ENCODE measurements around a stretch of chr21.

GRCh38 chr21:34818198-34819068 lies 149.6 kb downstream of the CLIC6 start:
- PRO-cap, result no peak
- RAMPAGE, long total RNA, 4 experiments, result no peak in any of the 4 experiments

- PRO-cap, result no peak
- RAMPAGE, long total RNA, 4 experiments, result no peak in any of the 4 experiments
Measured at GRCh38 chr21:34833441-34834204, 164.8 kb downstream of the CLIC6 start.

DNA sequence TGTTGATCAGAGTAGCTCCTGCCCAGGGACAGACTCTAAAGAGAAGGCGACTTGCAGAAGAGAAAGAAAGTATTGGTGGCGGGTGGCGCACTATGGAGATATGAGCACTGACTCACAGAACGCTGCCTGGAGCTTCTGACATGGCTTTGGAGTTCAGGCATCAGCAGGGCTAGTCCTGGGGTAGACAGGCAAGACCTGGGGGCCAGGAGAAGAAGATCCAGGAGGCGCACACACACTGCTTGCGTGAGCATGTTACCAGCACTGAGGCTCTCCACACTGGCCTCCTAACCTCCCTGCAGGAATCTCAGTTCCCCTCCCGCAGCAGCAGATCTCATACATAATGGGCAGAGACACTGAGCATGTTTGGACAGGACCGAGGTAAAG lies 175.3 kb downstream of the CLIC6 start:
- PRO-cap, result no peak
- RAMPAGE, long total RNA, 4 experiments, result no peak in any of the 4 experiments

- PRO-cap, result no peak
- RAMPAGE, long total RNA, 4 experiments, result no peak in any of the 4 experiments
Measured at GRCh38 chr21:34845429-34846132, 176.8 kb downstream of the CLIC6 start.

- PRO-cap, result no peak
- RAMPAGE, long total RNA, 4 experiments, result no peak in any of the 4 experiments
Measured at GRCh38 chr21:34880229-34880875, 168.8 kb downstream of the RUNX1 start.

DNA sequence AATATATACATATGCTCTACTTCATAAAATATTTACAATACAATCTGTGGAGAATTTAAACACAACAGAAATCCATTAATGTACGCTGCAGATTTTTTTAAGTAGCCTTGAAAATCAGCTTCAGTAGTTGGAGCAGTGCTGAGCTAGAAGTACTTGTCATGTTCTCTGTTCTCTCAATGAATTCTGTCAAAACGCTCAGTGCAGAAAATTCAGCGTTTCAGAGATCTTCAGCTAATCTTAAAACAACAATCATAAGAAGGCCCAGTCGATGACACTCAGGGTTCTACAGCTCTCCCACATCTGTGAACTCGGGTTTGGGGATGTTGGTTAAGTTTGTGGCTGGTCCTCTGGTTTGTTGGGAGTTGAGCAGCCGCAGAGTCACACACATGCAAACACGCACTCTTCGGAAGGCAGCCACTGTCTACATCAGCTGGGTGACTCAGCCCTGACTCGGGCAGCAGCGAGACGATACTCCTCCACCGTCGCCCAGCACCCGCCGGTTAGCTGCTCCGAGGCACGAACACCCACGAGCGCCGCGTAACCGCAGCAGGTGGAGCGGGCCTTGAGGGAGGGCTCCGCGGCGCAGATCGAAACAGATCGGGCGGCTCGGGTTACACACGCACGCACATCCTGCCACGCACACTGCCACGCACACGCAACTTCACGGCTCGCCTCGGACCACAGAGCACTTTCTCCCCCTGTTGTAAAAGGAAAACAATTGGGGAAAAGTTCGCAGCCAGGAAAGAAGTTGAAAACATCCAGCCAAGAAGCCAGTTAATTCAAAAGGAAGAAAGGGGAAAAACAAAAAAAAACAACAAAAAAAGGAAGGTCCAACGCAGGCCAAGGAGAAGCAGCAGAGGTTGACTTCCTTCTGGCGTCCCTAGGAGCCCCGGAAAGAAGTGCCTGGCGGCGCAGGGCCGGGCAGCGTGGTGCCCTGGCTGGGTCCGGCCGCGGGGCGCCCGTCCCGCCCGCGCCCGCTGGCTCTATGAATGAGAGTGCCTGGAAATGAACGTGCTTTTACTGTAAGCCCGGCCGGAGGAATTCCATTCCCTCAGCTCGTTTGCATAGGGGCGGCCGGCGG lies 161.1 kb downstream of the RUNX1 start:
- PRO-cap, result bidirectional peak, plus-strand start outside the sequence, minus-strand start at position 991 of the sequence
- RAMPAGE, long total RNA, 4 experiments, result start-site peak on the minus strand in 2 of 4 experiments, centred at positions 475 to 520 of the sequence, 19 to 22 reads per replicate

DNA sequence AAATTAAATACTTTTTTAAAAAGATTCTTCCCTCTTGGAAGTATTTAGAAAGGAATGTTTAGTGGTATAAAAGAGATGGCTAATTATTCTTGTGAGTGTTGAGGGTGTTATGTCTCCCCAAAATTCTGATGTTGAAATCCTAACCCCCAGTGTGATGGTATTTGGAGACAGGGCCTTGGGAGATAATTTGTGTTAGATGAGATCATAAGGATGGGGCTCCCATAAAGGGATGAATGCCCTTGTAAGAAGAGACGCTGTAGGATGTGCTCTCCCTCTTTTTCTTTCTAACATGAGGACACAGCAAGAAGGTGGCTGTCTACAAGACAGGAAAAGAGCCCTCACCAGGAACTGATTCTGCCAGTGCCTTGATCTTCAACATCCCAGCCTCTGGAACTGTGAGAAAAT lies 308.3 kb upstream of the RUNX1 start:
- PRO-cap, result no peak
- RAMPAGE, long total RNA, 4 experiments, result no peak in any of the 4 experiments

GRCh38 chr21:35563601-35564626 lies 496.4 kb downstream of the SETD4 start:
- PRO-cap, result no peak
- RAMPAGE, long total RNA, 4 experiments, result no peak in any of the 4 experiments

DNA sequence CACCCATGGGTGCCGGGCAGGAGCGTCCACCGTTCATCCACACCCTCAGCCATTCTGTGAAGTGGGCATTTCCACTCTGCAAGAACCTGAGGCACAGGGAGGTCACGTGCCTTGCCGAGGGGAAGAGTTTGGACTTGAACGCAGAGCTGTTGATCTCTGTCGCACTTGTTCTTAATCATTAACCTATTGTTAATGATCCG lies 75.8 kb downstream of the SETD4 start:
- PRO-cap, result no peak
- RAMPAGE, long total RNA, 4 experiments, result no peak in any of the 4 experiments

DNA sequence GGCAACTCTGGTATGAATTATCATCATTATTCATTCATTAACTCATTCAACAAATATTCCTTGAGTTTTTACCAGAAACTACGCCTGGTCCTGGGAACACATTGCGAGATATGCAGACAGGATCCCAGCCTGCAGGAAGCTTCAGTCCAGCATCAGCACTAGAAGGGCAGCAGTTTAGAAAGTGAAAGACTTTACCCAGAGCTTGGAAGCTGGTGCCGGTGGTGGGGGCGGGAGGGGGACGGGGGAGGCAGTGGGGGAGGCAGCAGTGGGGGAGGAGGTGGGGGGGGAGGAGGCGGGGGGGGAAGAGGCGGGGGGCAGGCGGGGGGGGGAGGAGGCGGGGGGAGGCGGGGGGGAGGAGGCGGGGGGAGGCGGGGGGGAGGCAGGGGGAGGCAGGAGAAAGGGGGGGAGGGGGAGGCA lies 55.8 kb downstream of the SETD4 start:
- PRO-cap, result no peak
- RAMPAGE, long total RNA, 4 experiments, result no peak in any of the 4 experiments

GRCh38 chr21:36155253-36155975 lies 1.2 kb upstream of the DOP1B start:
- PRO-cap, result no peak
- RAMPAGE, long total RNA, 4 experiments, result no peak in any of the 4 experiments

GRCh38 chr21:36203533-36204120 lies 47.0 kb downstream of the DOP1B start:
- PRO-cap, result no peak
- RAMPAGE, long total RNA, 4 experiments, result no peak in any of the 4 experiments

DNA sequence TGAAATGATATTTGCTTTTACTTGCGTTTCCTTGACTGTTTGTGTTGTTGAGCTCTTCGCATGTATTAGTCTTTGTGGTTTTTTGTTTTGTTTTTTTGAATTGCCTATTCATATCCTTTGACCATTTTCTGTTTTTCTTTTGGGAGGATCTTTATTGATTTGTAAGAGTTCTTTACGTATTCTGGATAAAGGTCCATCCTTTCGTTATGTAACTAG lies 1.2 kb downstream of the MORC3 start:
- PRO-cap, result no peak
- RAMPAGE, long total RNA, 4 experiments, result no peak in any of the 4 experiments

- PRO-cap, result no peak
- RAMPAGE, long total RNA, 4 experiments, result no peak in any of the 4 experiments
Measured at GRCh38 chr21:36337643-36338182, 17.7 kb downstream of the MORC3 start.

- PRO-cap, result no peak
- RAMPAGE, long total RNA, 4 experiments, result no peak in any of the 4 experiments
Measured at GRCh38 chr21:36422201-36422819, 37.1 kb downstream of the CHAF1B start.

DNA sequence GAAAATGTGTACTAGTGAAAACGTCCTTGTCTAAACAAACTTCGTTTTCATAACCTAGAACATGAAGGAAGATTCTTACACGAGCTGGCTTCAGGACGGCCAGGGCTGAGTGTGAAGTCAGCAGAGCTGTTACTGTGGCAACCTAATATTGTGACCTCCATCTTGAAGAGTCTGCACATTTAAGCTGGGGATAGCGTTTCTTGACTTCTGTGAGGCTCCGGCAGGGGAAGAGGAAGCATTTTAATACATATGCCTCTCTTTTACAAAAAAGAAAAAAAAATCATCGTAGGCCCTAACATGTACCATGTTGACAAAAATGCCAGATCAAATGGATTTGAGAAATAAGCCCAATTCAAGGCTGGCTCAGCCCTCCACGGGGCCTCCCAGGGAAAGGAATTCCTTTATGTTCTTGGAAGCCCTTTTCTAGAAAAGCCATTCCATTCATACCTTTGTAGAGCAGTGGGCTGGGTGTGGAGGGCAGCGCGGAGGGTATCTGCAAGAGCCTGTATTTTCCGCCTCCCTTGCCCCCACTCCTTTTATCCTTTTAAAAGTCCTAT lies 51.1 kb downstream of the SIM2 start:
- PRO-cap, result no peak
- RAMPAGE, long total RNA, 4 experiments, result no peak in any of the 4 experiments

- PRO-cap, result no peak
- RAMPAGE, long total RNA, 4 experiments, result no peak in any of the 4 experiments
Measured at GRCh38 chr21:36861850-36862626, 104.4 kb downstream of the HLCS start.

GRCh38 chr21:36917363-36917865 lies 49.1 kb downstream of the HLCS start:
- PRO-cap, result no peak
- RAMPAGE, long total RNA, 4 experiments, result no peak in any of the 4 experiments

- PRO-cap, result no peak
- RAMPAGE, long total RNA, 4 experiments, result start-site peak on the minus strand in 2 of 4 experiments, at chr21:36990189-36990258 at its widest, 21 to 24 reads per replicate
Measured at GRCh38 chr21:36989473-36990653, 16.6 kb upstream of the RIPPLY3 start.

- PRO-cap, result no peak
- RAMPAGE, long total RNA, 4 experiments, result no peak in any of the 4 experiments
Measured at GRCh38 chr21:37046940-37047545, 25.8 kb downstream of the PIGP start.